ENCODE measurements around the genes CSRP2 and PAWR.

GRCh38 chr12:76533228-76533788, 26.3 kb downstream of the OSBPL8 start:
- PRO-cap = no peak

- PRO-cap = no peak
Observed at GRCh38 chr12:76739040-76739737, 24.7 kb upstream of the ZDHHC17 start.

- PRO-cap = no peak
Observed at GRCh38 chr12:76782229-76782797, 18.4 kb downstream of the ZDHHC17 start.

DNA sequence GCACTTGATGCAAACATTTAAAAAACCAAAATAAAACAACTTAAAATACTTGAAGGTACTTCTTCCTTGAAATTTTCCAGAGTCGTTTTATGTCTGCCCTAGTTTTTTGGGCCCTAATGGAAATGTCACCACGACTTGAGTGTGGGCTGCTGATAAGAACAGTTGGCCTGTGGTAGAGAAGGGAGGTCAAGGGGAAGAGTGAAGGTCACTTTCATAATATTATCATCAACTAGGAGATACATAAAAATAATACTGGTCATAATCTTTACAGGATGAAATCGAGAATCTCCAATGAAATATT, 23.1 kb downstream of the ZDHHC17 start:
- PRO-cap = no peak

DNA sequence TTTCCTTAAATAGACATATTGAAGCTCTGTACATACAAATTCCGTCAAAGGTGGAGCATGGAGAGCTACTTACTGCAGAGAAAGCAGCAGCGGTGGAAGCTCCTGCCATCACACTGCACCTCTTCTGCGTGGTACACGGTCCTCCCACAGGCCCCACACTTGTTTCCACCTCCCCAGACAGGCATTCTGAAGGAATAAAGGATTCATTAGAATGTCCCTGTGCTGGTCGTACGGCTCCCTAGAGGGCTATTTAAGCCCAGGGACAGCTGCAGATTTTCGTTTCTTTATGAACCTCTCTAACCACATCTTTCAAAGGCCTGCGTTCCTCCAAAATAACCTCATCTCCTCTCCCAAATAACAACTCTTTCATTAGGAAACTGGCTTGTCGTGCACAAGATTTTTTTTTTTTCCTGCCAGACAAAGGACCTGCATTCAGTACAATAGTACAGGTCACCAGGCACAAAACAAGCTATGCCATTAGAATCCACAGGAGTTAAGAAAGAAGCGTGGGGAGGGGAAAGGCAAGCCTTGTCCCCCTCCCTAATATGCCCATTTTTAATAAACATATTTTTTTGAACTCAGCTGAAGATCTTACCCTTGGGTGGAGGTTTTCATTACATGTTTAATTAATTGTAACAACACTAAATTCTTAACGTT, 12.6 kb downstream of the CSRP2 start:
- PRO-cap = no peak

DNA sequence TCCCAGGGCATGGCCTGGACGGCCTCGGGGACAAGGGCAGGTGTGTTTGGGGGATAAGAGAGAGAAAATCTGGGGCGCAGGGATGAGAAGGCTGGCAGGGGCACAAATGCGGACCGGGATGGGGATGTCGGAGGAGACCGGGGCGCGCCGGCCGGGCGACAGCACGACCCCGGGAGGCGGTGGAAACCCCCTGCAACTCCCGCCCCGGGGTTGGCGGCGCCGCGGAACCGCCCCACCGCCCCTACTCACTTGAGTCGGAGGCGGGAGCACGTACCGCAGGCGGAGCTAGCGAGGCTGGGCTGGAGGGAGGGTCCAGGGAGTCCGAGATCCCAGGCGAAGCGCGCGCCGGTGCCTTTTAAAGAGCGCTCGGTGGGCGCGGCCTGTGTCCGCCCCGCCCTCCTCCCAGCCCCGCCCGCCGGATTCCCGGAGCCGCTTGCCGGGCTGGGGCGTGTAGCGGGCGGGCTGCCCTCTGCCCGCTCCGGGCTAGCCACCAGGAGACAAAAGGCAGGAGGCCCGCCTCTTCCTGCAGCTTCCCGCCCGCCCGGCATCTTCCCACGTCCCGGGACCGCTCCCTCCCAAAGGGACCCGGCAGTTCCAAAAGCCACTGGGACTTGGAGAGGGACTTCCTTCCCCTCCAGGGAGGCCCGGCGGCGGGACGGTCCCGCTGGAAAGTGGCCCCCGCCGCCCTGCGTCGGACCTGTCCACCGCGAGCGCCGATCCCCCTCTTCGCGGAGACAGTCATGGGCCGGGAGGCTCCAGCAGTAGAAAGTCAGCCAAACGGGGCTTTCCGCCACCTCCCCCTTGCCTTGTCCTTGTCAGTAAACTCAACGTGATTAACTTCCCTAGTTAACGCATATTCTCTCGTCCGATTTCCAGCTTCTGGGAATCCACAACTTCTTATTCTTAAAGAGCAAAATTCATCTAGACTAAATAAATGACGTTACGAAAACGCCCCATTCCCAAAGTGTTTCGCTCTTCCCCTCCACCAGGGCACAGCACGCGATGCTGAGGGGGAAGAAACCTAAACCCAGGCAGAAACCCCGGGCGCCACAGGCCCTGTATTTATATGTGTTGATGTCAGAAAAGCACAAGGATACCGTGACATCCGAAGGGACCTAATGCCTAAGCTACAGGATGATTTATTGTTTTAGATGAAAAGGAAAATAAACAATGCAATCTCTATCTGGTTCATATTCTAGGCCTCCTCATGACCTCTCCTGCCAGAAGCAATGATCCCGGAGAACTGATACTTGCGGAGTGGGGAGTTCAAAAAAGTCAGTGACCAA, at the start of gene CSRP2:
CSRP2 (minus strand) TSS at position 331 of the 1,286 bp plus-strand sequence.
- PRO-cap = bidirectional peak, plus-strand start at position 439 of the sequence, minus-strand start at position 331 of the sequence

- PRO-cap = no peak
Observed at GRCh38 chr12:77490750-77491100, 340.0 kb upstream of the NAV3 start.

DNA sequence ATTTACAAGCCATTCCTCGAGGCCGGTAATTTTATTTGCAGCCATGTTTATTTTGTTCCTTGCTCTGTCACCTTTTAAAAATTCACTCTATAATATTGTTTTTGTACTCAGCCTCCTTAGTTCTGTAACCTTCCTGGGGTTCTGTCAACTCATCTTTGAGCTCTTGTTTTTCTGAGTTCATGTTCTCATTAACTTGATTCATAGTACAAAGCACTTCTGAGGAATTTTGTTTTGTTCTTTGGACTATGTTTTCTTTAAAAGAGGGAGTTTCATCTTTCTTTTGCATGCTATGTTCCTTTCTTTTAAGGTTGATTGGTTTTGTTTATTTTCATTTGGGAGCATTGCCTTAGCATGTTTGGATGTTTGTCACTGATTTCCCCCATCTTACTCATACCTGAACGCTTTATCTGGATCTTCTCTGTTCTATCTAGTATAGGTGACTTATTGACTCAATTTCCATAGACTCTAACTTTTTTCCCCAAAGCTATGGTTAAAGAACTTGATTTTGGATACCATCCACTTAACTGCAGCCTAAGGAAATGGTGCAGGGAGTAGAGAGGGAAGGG, 268.6 kb downstream of the PAWR start:
- PRO-cap = no peak

DNA sequence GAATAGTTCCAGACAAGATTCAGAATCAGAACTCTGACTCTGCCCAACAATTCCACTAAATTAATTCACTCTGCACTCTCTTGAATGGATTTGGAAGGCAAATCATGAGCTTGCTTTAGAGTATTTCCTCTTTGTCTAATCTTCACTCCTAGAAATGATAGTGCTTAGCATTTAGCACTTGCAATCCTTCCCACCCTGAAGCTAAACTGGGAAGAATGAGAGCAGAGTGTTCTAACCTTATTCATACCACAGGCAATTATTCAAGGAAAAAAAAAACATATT, 264.7 kb downstream of the PAWR start:
- PRO-cap = no peak

DNA sequence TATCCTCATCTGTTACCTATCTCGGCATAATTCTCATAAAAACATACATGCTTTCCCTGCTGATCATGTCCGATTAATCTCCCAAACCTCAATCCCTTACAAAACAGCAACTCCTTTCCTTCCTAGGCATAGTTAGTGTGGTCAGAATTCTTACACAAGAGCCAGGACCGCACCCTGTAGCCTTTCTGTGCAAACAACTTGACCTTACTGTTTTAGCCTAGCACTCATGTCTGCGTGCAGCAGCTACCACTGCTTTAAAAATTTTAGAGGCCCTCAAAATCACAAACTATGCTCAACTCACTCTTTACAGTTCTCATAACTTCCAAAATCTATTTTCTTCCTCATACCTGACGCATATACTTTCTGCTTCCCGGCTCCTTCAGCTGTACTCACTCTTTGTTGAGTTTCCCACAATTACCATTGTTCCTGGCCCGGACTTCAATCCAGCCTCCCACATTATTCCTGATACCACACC, 147.5 kb downstream of the PAWR start:
- PRO-cap = no peak

GRCh38 chr12:79551892-79552541, 138.7 kb downstream of the PAWR start:
- PRO-cap = no peak

DNA sequence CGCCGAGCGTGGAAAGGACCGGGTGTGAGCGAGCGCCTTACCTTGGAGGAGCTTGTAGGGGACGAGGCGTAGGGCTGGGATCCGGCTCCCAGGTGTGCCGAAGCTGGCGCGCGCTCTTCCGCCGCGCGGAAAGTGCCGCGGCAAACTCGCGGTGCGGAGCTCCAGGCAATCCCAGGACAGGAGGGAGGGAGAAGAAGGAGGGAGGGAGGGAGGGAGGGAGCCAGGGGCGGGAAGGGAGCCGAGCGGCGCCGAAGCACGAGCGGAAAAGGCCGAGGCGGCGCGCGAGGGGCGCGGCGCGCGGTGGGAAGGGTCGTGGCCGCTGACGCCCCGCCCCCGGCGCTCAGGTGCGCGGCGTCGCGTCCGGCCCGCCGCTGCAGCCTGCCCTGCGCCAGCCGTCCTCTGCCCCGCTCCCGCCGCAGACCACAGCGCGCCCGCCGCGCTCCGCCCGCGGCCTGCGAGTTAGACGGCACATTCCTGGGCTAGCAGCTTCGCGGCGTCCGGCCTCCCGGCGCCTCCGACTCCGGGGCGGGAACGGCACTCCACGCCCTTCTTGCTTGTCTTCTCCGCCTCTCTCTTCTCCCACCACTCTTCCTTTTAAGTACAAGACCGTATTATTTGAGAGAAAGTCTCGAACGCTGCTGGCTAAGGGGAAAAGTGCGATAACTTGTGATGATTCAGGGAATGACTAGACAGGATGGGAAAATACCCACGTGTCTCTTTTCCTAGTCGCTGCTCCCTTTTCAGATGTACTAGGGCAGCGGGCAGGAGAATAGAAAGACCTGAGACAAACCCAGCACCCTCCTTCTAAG, at the start of gene PAWR:
PAWR (minus strand) TSS at position 134 of the 809 bp plus-strand sequence.
- PRO-cap = bidirectional peak, plus-strand start at position 272 of the sequence, minus-strand start at position 134 of the sequence; bidirectional peak, plus-strand start at position 402 of the sequence, minus-strand start at position 516 of the sequence; bidirectional peak, plus-strand start at position 743 of the sequence, minus-strand start at position 590 of the sequence

DNA sequence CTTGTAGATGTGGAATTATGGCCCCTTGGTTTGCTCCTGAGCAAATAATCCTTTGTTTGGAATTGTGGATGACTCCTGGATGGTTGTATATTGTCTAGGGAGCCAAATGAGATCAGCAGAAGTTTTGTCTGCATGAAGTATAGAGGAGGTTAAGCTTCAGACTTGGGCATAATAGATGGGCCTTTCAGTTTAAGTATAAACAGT, 63.5 kb upstream of the PPP1R12A start:
- PRO-cap = no peak

- PRO-cap = no peak
Observed at GRCh38 chr12:80704362-80704964, 3.0 kb upstream of the MYF6 start.

GRCh38 chr12:82357710-82358056, 504 bp downstream of the CCDC59 start:
- PRO-cap = no peak

DNA sequence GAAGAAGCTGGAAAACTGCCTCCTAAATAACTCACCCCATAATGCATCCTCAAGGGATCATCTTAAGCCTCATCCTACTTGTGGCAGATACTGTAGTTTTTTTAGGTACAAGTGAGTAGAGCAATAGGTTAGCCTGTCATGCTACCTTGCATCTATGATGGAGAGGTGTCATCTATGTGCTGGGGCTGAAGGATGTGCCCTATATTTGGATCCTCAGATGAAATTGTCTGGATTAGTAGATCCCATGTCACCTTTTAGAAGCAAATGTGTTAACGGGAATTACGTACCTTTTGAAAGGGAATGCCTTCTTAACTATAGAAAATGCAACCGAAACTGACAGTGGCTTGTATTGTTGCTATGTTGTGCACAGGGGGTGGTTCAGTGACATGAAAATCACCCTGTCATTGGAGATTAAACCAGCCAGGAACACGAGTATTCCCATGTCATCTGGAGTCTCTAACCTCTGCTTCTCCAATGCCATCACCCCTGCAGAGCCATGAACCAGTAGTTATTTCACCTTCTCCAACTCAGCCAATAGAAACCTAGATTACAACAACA, 110.2 kb downstream of the METTL25 start:
- PRO-cap = no peak

- PRO-cap = unidirectional peak, plus-strand start at chr12:82685921; unidirectional peak, plus-strand start at chr12:82685994
Observed at GRCh38 chr12:82685724-82686272, 908 bp upstream of the TMTC2 start.

GRCh38 chr12:82804824-82805273, 118.1 kb downstream of the TMTC2 start:
- PRO-cap = no peak

DNA sequence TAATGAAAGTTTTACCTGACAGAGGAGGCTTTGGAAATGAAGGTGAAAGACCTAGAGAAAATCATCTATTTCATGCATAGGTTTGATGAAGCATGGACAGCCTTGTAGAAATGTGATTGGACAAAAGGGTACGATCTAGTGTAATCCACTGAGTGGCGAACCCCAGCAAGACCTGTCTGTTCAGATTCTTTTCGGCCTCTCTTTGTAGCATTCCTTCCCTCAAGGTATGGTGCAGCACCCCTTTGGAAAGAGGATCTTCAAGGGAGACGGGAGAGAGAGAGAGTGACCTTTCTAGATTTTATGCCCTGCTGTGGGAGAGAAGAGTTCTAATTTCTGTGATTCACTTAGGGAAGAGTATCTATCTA, 287.9 kb downstream of the TMTC2 start:
- PRO-cap = no peak

GRCh38 chr12:83537504-83537918, 850.8 kb downstream of the TMTC2 start:
- PRO-cap = no peak

All from colonic mucosa (tissue), 1 donor.